SEM (cell line): Measurements from ENCODE around the genes ETDC and CT45A3.

DNA sequence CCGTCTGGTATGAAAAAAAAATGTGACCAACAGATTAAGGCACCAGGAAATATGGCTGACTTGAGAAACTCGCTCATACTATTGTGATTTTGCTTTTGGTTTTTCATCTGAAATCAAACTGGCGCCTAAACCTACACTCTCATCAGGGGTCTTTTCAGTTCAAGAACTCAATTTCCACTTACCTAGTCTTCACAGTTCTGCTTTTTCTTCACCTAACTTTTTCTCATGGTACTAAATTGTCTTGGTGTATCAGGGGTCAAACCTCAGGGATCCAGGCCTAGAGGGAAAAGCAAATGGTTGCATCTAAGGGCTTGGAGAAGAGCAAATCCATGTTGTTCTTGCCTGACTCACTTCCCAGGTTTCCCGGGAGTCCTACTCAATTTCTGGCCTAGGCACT lies 192.1 kb upstream of the STK26 start:
- PRO-cap = bidirectional peak, plus-strand start at position 106 of the sequence, minus-strand start outside the sequence

DNA sequence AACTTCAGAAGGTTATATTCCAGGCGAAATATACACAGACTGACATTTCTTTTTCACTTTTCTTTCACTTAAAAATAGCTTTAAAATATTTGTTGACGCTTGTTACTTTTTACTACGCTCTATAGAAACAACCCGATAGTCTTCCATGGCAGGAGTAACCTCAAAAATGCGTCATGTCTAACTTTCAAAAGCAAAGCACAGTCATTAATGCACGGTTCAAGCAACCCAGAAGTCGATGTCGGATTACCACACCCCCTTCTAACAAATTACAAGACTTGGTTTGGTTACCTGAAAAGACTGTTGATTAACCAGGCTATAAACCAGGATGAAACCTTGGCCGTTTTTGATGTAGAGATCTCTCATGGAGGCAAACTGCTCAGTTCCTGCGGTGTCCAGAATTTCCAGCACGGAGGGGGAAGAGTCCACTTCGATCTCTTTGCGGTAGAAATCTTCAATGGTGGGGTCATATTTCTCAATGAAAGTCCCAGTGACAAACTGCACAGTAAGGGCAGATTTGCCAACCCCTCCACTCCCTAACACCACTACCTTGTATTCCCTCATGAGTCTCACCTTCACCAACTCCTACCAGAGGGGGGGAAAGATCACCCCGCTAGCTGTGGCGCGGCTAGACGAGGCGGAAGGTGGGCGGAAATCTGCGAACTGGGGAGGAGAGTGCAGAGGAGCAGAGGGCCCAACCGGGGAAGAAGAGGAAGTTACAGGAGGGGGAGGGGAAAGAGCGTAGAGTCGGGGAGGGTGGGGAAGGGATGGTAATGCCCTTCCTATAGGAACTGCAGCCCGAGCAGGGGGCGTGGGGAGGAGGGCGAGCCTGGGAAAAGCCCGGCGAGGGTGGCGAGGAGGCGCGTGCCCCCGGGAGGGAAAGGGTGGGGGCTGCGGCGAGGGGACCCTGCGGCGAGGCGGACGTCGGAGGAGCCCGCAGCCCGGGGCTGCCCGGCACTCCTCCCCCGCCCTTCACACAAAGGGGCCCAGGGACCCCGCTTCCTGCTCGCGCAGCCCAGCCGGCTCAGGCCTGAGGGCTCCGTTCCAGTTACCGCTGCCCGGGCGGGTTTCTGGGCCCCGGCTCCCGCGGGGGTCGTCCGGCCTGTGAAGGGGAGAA lies 2.2 kb downstream of the RAP2C start:
- PRO-cap = bidirectional peak, plus-strand start at position 741 of the sequence, minus-strand start at position 662 of the sequence

DNA sequence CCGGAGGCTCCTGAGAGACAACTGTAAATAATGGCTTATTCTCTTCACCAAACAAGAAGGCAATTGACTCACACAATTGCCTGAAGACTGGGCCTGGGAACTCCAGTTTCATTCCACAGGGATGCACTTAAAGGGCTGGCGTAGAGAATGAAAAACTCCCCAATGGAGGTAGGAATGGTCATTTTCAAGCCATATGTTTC lies 29.5 kb downstream of the TFDP3 start:
- PRO-cap = no peak

DNA sequence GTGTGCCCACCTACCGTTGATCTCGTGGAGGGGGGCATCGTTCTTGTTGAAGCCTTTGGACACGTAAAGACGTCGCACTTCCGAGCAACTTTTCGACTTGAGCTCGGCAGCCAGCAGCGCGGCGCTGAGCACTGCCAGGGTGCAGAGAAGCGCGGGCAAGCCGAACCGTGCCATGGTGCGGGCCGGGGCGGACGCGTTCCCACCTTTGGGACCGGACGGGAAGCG lies 585 bp downstream of the GPC4 start:
- PRO-cap = no peak

DNA sequence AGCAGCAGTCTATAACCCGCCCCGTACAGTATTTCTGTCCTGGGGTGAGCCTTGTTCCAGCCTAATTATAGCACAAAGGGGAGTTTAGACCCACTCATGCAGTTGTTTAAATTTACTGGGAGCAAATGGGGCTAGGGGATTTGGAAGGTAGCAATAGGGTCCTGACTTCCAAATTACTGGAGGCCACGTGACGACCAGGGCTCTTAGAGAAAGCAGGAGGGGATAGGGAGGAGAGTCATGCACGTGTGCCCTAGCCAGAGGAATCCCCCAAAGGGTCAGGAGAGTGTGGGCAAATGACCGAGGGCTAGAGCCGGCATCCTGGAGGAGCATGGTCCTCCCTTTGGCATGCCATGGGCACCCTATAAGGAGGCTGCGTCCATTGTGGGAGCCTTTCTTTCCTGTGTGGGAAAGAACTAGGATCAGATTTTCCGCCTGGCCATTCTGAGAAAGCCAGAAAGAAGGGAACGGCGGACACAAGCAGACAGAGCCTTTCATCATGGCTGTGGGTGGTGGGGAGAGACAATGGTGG lies 25.5 kb upstream of the GPC4 start:
- PRO-cap = no peak

- PRO-cap = no peak
Measured at GRCh38 chrX:133496048-133496336, 80.7 kb upstream of the GPC4 start.

DNA sequence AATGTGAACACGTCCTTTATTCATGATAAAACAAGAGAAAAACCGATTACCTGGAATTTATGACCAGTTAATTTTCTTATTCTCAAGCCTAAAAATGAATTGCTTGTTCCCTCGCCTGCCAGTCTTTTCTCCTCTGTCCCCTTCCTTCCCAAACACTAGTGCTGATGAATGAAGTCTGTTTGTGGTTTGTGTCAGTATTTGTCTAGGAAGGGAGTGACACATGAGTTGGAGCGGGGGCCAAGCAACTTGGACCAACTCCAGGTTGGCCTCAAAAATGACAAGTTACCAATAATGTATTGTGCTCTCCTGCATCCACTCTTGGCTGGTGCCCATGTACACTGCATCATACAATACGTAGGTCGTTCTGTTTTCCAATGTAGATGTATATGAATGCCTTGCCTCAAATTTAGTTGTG lies 222.9 kb upstream of the GPC4 start:
- PRO-cap = no peak

GRCh38 chrX:133677138-133677361 lies 261.8 kb upstream of the GPC4 start:
- PRO-cap = no peak

DNA sequence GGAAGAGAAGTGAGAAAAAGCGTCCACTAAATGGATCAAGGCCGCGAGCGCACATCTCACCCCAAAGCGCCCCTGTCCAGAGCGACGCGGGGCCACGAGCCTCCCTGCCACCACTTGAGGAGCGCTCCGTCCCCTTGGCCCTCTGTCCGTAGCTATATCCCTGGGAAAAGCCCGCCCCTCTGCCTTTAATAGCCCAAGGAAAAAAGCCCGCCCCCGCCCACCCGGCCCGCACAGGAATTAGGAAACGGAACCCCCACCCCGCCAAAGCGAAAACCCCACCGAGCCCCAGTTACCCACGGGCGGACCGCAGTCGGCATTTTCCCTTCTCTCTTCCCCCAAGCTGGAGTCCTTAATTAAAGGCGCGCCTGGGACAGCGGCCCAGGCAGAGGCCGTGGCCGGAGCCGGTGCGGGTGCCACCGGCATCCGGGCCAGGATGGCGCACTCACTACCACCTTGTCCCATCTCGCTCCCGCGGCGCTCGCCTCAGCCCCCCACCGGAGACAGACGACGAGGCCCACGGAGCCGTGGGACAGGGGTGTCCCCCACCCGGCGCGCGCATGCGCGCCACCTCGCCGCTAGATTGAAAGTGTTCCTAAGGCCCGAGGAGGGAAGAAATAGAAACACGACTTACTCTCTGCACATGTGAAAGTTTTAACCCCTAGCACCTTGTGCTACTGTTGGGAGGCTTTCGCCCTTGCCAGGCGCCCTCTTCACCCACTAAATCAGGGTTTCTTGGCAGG lies 64.5 kb upstream of the CCDC160 start:
- PRO-cap = bidirectional peak, plus-strand start at position 371 of the sequence, minus-strand start at position 162 of the sequence; bidirectional peak, plus-strand start at position 610 of the sequence, minus-strand start at position 559 of the sequence

DNA sequence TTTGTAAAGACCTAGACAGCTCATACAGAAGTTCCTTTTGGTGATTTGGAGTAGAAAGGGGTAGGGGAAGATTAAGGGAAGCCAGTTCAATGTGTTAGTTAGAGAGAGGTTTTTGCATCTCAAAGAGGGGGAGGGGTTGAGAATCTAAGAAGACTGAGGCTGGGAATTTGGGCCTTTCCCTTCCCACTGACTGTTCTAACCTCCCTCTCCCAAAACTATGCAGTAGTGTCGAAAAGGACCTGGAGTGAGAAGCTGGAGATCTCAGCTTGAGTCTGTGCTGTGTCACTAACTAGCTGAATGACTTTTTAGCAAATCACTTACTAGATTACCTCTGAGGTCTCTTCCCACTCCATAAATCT lies 55.7 kb upstream of the CCDC160 start:
- PRO-cap = no peak

DNA sequence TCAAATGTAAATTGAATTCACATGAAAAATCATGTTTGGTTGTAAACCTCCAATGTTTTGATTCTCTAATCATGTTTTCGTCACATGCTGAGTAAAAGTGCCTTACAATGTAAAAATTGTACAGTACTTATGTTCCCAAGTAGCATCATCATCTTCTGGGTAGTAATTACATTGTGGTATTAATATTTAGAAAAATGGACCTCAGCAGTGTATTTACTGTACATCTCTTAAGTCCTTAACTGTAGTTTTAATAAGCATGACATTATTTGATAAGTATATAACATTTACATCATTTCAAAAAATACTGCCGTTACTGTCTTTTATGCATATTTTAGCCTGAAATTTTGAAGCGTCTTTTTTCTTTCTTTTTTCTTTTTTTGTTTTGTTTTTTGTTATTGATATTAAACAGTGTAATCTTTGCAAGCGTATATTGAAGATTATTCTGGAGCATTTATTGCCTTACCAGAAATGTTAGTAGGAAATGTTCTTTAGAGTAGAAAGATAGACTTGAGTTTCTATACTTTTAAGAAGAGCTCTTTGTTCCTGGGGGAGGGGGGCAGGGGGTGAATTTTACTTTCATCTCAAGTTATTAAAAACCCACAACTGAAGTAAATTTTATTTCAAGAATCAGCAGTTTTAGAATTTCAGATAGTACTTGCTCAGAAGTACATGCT lies 32.1 kb upstream of the HPRT1 start:
- PRO-cap = no peak

- PRO-cap = no peak
Measured at GRCh38 chrX:134473138-134473641, 13.2 kb downstream of the HPRT1 start.

DNA sequence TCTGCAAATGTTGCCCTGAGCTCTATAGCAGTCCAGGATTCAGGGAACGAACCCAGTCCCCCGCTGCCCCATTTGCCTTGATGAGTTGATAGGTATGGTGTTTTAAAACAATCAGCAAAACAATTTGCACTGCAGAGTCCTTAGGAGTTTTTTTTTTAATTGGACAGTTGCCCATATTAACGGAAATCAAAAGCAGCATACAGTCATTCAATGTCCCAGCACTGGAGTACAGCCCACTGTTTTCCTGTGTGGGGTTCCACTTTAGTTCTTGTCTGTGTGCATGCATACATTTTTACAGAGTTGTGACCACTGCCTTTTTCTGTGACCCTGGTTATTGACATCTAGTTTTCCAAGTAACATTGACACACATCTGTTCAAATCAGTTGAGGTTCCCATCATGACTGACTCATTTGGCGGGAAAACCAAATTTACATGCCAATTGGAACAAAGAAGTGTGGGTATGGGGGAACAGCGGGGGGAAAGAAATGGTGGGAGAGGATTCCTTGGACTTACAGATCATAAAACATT lies 83.3 kb downstream of the HPRT1 start:
- PRO-cap = no peak

GRCh38 chrX:134670119-134670468 lies 11.8 kb upstream of the PLAC1 start:
- PRO-cap = no peak

- PRO-cap = no peak
Measured at GRCh38 chrX:134770668-134771686, 26.0 kb downstream of the PABIR2 start.

GRCh38 chrX:135309123-135309618 lies at the start of gene ETDC:
TSS of gene ETDC (plus strand) at chrX:135309480.
- PRO-cap = no peak

DNA sequence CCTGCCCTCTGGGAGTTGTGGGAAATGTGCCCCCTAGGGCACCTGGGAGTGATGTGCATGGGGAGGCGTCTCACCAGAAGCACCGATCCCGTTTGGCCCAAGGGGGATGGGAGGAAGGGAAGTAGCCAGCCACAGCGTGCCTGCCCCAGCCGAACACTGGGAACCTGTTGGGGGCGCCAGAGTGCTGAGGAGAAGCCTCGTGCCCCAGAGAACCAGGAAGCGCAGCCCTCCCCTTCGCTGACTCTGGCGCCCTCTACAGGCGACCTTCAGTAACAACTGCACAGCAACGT lies at the start of gene CT45A3:
Gene CT45A3, minus strand, starts transcription at position 158 of the 290 bp plus-strand sequence.
- PRO-cap = no peak

DNA sequence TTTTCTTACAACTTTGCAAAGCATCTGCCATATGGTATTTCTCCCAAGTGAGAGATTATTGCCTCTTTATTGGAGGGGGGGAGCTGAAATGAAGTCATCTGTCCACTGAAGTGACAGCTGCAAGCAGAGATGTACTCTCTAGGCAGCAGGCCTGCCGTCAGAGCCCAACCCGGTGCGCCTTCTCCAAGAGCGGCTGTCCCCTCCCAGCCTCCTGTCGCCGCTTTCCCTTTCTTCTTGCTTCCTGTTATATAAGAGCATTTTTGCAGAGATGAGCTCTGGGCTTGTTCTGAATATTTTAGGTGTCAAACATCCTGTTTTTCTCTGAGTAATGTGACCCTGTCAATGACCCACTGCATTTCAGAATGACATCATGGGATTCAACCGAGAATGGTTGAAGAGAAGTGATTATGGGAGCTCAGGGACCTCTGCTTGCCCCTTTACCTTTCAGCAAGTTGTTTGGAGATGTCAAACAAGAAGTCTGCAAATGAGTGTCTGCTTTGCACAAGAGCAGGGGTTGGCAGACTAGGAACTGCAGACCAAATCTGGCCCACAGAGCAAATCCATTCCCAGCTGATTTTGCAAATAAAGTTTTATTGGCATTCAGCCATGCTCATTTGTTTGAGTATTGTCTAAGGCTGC lies 79.9 kb downstream of the SLC9A6 start:
- PRO-cap = no peak

- PRO-cap = no peak
Measured at GRCh38 chrX:136159549-136159925, 37.3 kb upstream of the FHL1 start.

DNA sequence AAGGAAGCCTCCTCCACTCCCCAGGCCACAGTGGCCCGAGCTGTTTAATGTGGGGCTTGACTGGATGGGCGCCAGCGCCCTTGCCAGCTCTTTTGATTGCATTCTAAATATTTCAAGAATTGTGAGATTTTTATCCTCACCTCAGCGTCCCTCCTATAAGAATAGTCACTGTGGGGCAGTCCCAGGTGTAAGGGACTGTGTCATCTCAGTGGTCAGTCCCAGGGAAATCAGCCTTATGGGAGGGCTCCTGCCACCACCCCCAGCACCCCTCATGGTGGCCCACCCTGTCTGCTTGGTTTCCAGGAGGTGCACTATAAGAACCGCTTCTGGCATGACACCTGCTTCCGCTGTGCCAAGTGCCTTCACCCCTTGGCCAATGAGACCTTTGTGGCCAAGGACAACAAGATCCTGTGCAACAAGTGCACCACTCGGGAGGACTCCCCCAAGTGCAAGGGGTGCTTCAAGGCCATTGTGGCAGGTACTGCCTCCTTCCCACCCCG lies 9.9 kb downstream of the FHL1 start:
- PRO-cap = no peak